Measurements from ENCODE around the gene RARRES2.

- PRO-cap: no peak
These were observed 12.9 kb upstream of the ZNF777 start for GRCh38 chr7:149473738-149474109.

DNA sequence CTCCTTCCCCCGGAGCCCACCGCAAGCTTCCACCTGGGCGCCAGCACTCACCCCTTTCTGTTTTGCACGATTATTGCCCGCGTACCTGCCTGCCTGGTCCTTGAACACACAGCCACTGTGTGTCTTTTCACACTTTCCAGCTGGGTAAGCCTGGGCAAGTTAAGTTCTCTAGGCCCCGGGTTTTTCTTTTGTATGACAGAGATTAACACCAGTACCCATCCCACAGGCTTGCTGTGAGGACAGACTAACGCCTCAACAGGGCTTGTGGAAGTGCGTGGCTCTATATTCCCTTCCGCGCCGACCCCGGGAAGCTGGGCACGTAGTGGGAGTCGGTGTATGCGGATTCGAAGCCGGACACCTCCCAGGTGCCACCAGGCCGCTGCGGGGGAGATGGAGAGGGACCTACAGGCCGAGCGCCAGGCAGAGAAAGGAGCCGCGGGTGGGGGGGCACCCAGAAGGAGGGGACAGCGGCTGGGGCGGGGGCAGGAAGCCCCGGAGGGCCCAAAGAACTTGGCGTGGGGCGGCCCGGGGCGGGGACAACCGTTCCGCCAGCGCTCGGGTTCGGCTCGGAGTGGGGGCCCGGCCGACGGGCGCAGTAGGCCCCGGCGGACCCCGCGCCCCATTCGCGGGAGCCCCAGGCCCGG lies 731 bp downstream of the ZNF746 start:
- PRO-cap: unidirectional peak, plus-strand start at position 343 of the sequence; unidirectional peak, plus-strand start at position 454 of the sequence; bidirectional peak, plus-strand start at position 536 of the sequence, minus-strand start at position 568 of the sequence

GRCh38 chr7:149594935-149595517 lies 97.4 kb upstream of the ZNF746 start:
- PRO-cap: no peak

GRCh38 chr7:149603476-149604258 lies 106.1 kb upstream of the ZNF746 start:
- PRO-cap: no peak

- PRO-cap: unidirectional peak, plus-strand start at chr7:149635681
These were observed 79.3 kb upstream of the KRBA1 start for GRCh38 chr7:149635519-149635779.

GRCh38 chr7:149716403-149716951 lies 1.7 kb downstream of the KRBA1 start:
- PRO-cap: no peak

GRCh38 chr7:149720432-149721200 lies 5.9 kb downstream of the KRBA1 start:
- PRO-cap: no peak

- PRO-cap: no peak
These were observed 9.6 kb downstream of the ZNF862 start for GRCh38 chr7:149847646-149848231.

- PRO-cap: no peak
These were observed 773 bp downstream of the ATP6V0E2 start for GRCh38 chr7:149874415-149875069.

GRCh38 chr7:149880427-149881448 lies 7.0 kb downstream of the ATP6V0E2 start:
- PRO-cap: no peak

- PRO-cap: no peak
These were observed 9.6 kb downstream of the ATP6V0E2 start for GRCh38 chr7:149883409-149883768.

GRCh38 chr7:150053054-150053341 lies 179.2 kb downstream of the ATP6V0E2 start:
- PRO-cap: no peak

GRCh38 chr7:150102501-150103297 lies 220.5 kb upstream of the LRRC61 start:
- PRO-cap: no peak

GRCh38 chr7:150234834-150235345 lies 88.3 kb upstream of the LRRC61 start:
- PRO-cap: no peak

DNA sequence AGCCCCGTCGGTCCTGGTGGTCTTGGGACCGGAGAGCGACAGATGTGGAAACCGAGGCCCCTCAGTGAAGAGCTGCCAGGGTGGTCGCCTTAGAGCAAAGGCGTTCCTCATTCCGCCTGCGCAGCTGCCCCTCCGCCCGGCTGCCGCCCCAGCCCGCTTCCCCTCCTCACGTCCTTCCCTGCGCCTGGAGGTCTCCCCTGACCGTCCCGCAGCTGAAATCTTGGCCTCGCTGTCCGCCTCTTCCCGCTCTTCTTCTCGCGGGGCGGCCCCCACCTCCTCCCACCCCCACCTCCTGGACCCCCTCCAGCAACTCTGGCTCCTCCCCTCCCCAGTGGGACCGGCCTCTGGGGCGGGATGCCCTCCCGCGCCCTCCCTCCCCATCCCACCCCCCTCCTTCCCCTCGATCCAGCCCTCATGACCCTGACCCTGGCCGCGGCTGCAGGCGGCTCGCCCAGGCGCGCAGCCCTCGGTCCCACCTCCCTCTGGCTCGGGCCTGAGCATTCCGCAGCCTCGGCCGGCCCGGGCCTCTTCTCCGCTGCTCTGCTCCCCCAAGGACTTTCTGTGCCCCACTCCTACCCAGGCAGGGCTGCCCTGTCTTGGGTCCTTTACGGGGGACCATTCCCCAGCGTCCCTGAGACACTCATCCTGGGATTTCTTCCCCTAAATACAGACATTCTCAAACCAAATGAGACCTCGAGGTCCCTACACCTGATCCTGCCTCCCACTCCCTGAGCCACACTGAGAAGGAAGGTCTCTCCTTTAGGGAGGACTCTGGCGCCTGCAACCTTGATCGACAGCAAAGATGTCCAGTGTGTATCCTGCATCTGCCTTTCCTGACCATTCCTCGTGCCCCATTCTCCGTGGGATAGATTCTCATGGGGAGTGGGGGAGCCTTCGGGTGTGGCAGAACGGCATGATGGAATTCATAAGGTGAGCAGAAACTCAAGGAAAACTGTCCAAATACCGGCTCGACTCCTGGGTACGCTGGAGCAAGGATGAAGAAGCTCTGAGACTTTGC lies at the start of gene RARRES2:
RARRES2 (minus strand) TSS at position 222 of the 1,018 bp plus-strand sequence.
- PRO-cap: no peak

- PRO-cap: no peak
These were observed 3.8 kb downstream of the REPIN1 start for GRCh38 chr7:150372243-150372984.

DNA sequence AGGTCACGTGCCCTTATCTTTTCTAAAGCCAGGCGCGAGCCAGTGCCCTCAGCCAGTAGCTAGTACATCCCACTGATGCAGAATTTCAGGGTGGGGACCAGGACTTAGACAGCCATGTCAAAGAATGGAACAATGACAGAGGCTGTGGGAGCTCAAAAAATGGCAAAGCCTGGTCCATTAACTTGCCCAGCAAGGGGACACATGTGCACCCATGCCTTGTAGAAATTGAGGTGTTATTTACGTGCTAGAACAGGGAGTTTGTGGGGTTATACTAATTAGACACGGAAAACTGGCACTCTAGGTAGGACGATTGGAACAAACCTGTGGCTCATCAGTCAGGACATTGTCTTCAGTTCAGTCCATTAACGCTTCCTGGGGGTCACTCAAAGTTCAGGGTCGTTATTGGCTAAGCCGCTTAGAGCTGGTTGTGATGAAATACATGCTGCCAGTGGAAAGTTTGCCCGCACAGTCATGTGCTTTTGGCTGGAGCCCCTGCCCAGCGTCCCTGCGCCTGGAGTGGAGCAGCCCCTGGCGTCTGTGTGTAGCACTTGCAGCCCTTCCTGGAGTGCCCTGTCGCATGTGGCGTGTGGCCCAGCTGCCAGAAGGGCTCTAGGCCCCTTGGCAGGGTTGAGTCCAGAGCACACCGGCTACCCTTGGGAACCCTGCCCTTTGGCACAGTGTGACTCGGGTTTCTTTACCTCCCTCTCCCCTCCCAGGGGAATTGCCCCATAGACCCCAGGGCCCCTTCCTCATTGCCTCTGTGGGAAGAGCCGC lies 9.6 kb downstream of the ZNF775 start:
- PRO-cap: no peak

DNA sequence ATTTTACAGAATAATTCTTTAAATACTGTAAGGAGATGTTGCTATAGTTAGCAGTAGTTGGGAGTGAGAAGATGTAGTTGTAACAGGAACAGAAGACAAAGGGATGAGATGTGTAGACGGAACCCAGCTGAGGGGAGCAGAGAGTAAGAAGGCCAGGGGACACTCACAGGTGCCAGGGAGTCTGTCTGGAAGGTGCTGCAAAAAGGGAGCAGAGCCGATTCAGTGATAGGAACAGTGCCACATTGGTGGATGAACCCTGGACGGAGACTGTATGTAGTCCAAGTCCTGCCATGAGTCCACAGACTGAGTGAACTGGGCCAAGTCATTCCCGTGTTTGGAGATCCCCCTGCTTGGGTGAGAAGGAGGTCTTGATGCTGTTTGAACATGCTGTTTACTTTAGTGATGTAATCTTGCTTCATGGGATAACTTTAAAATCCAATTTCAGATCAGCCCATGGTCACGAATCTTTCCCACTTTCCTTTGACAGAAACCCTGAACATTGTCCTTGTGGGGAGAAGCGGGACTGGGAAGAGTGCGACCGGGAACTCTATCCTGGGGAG lies 26.3 kb downstream of the GIMAP8 start:
- PRO-cap: no peak

- PRO-cap: no peak
These were observed 1.1 kb downstream of the GIMAP7 start for GRCh38 chr7:150515562-150516347.

- PRO-cap: no peak
These were observed 10.5 kb upstream of the GIMAP4 start for GRCh38 chr7:150556621-150557254.

All from endothelial cell (in vitro differentiated cells).